Measurements from ENCODE around the genes CNOT10 and MLH1.

- PRO-cap: no peak
These were observed 22.5 kb downstream of the CMTM7 start for GRCh38 chr3:32414112-32414533.

DNA sequence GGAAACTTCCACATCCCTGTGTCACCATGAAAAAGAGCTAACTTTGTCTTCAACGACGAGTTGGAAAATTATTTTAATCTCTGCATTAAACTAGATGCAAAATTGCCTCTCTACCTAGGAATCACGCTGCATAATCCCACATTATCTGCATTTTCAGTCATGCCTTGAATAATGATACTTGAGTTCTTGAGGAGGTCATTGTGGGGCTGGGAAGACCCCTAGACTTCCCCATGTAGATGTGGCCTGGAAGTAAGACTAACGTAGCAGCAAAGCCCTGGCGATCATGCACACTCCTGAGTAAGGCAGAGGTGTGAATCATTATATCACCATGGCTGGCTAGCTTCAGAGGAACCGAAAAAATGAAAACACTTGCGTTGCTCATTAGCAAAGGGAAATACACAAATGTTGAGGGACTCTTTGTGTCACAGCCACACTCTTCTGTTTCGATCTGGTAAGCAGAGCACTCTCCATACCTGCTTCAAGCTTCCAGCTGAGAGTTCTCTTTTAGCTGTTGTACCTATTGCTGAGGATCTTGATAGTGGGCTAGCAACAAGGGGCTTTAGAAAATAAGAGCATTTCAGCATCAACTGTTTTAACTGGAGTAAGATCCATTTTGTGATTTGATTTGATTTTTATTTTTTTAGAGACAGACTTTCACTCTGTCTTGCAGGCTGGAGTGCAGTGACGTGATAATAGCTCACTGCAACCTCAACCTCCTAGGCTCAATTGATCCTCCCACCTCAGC is 47.3 kb downstream of the CMTM7 start:
- PRO-cap: no peak

- PRO-cap: no peak
These were observed 18.2 kb downstream of the CMTM6 start for GRCh38 chr3:32484306-32485034.

GRCh38 chr3:32673680-32674329 is 11.2 kb upstream of the CNOT10 start:
- PRO-cap: no peak

GRCh38 chr3:32684616-32685996 is at the start of gene CNOT10:
CNOT10 (plus strand) TSS chr3:32685188.
- PRO-cap: unidirectional peak, minus-strand start at chr3:32684809; bidirectional peak, plus-strand start at chr3:32685364, minus-strand start at chr3:32685081

DNA sequence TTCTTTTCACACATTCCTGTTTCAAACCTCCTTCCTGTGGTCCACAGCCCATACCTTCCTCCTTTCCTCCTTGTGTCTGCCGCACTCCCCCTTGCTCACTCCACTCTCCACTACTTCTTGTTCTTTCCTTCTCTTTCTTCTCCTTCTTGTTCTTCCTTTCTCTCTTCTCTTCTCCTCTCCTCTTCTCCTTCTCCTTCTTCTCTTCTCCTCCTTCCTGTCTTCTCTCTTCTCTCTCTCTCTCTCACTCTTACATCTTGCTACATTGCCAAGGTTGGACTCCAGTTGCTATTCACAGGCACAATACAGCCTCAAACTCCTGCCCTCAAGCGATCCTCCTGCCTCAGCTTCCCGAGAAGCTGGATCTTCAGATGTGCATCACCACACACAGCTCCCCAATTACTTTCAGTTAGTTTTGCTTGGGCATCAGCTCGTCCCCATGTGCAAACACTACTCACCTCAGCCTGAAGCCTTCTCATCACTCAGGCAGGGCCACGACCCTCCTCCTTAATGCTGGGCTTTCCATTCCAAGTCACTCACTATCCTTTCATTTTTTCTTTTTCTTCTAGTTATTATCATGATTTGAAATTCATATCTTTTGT is 49.6 kb downstream of the CCR4 start:
- PRO-cap: no peak

DNA sequence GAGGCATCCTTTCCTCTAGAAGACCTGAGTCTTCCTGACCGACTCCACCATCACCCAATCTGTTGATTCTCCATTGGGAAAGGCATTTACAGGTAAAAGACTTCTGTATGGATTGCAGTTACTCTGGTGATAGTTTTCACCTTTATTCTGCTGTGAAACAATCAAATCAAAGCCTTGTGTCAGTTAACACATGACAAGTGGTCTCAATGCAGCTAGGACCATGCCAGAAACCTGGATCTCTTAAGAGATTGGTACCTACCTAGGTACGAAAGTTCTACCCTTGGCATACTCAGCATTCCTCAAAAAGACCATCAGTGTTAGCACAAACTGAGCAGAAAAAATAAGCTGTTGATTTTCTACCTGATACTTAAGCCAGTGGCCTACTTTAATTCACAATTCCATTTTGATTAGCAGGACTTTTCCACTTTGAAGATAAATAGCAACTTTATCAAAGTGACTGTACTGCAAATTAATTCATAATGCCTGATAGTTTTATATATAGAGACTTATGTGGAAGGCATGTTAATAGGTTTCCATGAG is 54.5 kb downstream of the UBP1 start:
- PRO-cap: no peak

DNA sequence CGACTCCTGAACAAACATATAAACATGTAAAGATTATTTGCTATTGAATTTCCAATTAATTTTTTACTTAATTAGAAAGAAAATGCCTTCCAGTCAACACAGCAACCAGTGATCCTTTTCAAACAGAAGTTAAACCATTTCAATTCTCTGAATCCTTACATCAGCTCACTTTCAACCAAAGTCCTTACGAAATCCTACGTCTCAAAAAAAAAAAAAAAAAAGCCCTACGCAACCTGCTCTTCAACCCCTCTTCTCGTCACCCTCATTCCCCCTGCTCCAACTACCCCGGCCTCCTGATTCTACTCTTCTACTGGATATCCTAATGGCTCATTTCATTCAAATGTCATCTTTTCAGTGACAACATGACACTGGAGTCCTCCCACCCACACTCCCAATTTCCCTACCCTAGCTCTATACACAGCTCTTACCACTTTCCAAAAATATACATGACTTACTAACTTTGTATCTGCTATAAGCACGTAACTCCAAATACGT is 11.6 kb downstream of the UBP1 start:
- PRO-cap: no peak

DNA sequence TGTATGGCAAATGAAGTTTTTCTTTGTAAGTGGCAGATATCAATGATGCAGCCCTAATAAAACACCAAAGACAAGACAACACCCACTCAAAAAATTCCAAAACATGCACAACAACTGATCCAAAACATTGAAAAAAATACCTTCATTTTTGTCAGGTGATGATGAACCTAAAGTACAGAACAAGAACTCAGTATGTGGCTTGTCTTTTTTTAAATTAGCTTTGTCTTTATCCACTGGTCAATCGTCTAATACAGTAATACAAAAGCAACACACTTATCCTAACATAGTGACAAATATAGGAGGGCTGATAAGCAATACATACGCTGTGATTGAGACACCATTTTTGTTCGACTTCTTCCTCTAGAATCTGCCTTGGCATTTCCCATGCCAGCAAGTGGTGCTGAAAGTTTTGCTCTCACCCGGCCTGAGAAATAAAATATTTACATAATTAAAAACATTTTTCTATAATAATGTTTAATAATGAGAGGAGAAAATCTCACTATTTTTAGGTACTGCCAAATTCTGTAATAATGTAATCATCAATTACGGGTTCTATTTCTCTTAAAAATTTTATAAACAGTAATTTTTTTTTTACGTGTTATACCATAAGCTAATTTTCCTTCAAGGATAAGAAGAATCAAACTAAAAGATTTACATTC is 125.9 kb downstream of the CLASP2 start:
- PRO-cap: no peak

DNA sequence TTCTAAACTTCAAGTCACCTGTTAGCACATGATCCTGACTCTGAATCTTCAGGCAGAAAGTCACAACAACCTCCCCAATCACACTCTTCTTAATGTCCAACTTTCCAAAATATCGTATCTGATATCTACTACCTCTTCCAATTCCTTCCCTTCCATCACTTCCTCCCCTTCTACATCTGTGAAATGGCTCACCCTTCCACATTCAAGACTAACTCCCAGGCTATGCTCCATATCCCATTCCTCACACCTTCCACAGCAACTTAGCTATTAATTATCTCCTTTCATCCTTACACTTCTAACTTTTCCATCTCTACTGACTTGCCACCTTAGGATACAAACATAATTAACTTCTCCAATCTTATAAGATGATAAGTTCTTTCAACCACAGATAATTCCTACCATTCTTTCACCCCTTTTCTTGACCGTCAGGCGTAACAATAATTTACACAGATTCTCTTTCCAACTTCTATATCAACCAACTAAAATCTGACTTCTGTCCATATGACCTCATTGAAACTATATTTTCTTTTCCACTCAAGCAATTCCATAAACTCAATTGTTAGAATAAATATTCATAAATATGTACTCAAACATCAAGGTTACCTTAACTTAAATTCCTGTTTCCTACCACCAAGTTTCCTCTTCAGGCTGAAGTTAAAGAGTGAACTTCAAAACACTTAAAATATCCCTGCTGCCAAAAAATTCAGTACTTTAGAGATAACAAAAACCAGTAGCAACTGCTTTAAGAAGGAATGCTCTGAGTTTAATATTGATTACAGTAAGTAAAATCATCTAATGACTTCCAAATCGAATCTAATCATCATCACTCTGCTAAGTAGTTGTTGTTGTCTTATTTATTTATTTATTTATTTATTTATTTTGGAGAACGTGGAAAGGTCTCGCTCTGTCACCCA is 119.5 kb downstream of the CLASP2 start:
- PRO-cap: no peak

DNA sequence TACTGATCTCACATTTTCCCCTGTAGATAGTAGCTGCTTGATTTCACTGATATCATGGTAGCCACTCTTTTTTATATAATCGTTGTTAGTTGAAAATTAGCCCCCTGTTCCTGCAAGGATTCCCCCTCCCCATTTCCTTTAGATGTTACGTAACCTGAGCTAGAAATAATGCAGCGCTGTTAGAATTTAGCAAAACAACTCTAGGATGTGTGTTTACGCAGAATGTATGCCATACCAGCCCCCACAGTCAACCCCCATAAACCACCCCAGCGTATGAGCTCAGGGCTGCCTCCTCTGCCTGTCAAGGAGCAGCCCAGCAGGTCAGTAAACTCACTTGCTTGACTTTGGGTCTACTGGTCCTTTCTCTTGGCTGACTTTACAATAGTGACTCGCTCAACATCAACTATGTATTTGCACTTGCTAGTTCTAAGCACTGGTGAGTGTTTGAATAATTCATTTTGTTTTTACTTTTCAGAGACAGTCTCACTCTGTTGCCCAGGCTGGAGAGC is 79.9 kb downstream of the PDCD6IP start:
- PRO-cap: no peak

GRCh38 chr3:35663406-35663845 is 24.1 kb downstream of the ARPP21 start:
- PRO-cap: no peak

GRCh38 chr3:36833211-36833770 is 68.9 kb upstream of the DCLK3 start:
- PRO-cap: no peak

GRCh38 chr3:36876301-36877171 is 68.3 kb downstream of the TRANK1 start:
- PRO-cap: no peak

GRCh38 chr3:36912295-36913029 is 32.4 kb downstream of the TRANK1 start:
- PRO-cap: no peak

DNA sequence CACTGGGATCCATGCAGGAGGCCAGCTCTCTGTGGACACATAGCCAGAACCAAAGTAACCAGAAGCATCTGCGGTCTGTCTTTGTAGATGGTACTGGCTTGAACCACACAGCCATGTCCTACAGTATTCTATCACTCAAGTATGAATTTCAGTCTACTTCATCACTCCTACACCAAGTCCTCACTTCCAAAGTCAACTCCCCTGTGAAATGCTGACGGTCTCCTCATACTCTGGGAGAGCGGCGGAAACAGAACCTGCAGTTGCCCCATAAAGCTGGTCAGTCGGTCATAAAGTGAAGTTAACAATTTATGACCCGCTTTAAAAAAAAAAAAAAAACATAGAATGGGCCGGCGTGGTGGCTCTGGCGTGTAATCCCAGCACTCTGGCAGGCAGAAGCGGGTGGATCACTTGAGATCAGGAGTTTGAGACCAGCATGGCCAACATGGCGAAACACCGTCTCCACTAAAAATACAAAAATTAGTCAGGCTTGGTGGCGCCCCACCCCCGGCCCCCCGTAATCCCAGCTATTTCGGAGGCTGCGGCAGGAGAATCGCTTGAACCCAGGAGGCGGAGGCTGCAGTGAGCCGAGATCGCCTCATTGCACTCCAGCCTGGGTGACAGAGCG is 2.2 kb downstream of the TRANK1 start:
- PRO-cap: no peak

DNA sequence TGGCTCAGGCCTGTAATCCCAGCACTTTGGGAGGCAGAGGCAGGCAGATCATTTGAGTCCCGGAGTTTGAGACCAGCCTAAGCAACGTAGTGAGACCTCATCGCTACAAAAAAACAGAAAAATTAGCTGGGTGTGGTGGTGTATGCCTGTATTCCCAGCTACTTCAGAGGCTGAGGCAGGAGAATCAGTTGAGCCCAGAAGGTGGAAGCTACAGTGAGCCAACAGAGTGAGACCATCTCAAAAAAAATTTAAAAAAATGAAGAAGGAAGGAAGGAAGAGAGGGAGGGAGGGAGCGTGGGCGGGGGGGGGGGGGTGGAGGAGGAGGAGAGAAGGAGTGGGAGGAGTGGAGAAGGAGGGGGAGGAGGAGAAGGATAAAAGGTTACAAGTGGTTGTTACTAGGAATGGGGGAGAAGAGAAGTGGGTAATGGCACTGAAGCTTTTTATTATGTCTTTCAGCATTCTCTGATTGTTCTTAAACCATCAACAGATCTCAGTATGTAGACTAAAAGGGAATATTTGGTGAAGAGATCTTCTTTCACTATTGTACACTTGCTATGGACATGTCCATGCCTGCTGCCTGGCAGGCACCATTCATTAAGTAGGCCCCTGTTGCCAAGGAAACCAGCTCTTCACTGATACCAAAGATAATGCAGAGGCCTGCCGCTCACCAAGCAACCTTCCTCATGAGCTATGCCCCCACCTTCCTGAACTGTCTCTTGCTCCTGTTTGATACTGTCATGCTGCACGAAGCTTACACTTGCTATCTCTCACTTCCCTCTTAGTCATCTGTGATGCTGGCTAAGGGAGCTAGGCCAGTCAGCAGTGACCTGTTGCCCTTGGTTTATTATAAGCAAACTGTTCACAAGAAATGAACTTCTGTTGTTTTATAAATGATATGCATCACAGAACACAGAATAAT is 23.3 kb downstream of the EPM2AIP1 start:
- PRO-cap: no peak

- PRO-cap: bidirectional peak, plus-strand start at chr3:36993545, minus-strand start at chr3:36993080; bidirectional peak, plus-strand start at chr3:36993812, minus-strand start at chr3:36993726
These were observed at the start of gene MLH1 for GRCh38 chr3:36993315-36994135. MLH1 (plus strand) TSS chr3:36993518.

DNA sequence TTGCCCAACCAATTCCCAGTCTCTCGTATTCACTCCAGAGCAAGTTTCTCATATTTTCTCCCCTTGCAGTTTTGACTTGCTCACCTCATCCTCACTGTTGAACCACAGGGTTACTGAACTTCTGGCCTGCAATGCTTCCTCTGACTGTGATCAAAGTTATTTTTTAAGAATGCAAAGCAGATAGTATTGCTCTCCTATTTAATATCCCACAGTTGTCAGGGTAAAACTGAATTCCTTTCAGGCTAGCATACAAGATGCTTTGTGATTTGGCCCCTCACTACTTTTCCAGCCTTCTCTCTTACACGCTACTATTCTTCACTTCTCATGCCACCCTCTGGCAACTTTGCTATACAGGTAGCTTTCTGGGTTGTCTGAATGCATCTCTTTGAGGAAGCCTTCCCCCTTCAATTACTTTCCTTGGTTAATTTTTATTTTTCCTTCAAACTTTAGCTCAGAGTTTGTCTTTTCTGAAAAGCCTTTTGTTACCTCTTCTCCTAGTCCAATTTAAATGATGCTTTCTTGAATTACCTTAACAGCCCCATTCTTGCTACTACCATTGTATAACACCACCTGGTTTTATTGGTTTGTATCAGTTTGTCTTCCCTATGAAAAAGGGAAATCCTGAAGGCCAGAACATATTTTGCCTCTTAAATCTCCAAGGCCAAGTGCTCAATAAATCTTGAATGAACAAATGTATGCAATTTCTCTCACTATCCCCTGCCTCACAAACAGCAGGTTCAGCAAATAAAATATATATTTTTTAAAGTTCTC is 80.7 kb downstream of the LRRFIP2 start:
- PRO-cap: no peak

DNA sequence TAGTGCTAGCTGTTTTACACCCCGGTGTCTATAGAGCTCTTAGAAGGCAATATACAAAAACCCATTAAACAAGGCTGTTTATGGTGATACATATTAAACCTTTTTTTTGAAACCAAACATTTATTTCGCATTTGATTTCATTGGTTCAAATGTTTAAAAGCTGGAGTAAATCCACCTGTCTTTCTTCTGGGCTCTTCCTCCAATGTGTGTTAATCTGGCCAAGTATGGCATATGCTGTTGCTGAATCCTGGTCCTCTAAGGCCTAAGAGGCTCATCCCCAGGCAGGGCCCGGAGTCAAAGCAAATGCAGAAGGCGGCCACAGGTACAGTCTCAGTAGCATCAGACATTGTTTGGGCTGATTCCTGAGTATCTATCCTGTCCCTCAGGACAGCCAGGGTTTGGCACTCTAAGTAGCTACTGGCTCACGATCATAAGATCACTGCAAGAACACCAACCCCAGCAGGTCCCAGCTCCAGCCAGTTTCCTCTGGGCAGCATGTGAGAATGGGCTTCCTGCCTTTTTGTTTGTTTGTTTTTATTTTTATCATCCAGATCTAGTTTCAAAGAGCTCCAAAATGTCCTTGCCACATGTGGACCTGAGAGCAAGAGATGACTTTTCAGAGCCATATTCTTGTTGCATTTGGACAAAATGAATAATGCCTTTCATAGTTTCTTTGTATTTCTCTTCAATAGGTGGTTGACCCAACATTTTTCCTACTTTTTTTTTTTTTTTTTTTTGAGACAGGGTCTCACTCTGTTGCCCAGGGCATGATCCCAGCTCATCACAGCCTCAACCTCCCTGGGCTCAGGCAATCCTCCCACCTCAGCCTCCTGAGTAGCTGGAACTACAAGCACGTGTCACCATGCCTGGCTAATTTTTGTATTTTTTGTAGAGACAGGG is 32.7 kb downstream of the LRRFIP2 start:
- PRO-cap: no peak